Diencephalon (tissue), 2 donors: ENCODE results near the genes SNTA1, ACTL10 and RALY.

- RAMPAGE, long total RNA: no peak
Observed at GRCh38 chr20:33373078-33373511, 28.2 kb downstream of the CDK5RAP1 start.

- RAMPAGE, long total RNA: no peak
Observed at GRCh38 chr20:33443477-33443807, at the start of gene SNTA1. SNTA1 (minus strand) TSS chr20:33443763.

GRCh38 chr20:33556136-33556684, 66.3 kb downstream of the CBFA2T2 start:
- RAMPAGE, long total RNA: no peak

- RAMPAGE, long total RNA: no peak
Observed at GRCh38 chr20:33561950-33562630, 72.2 kb downstream of the CBFA2T2 start.

- RAMPAGE, long total RNA: no peak
Observed at GRCh38 chr20:33624304-33625137, 37.6 kb upstream of the C20orf144 start.

GRCh38 chr20:33653005-33653986, 8.8 kb upstream of the C20orf144 start:
- RAMPAGE, long total RNA: no peak

DNA sequence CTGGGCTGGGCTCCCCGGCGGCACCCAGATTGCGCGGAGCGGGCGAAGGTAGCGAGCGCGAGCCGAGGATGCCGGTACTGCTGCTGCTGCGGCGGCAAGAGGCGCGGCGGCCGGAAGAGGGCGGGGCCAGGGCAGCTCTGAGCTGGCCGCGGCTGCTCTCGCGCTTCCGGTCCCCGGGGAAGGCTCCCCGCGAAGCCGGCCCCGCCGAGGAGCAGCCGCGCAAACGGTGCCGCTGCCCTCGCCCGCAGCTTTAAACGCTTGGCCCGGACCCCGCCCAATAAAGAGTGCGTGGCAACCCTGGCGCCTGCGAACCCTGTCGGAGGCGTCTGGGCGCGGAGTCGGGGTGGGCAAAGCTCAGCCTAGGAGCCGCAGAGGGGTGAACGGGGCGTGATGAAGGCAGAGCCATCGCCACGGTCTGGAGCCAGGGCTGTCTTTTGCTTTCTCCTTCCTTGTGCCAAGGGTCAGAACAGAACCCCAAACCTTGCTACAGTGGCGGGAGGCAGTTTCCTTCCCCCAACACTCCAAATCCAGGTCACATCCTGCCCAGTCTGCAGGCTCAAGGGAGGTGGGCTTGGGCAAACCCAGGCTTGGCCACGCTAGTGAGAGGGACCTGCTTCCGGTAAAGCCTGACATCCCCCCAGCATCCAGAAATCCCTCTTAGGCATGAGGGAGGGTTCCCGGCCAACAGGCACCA, 1.6 kb downstream of the C20orf144 start:
- RAMPAGE, long total RNA: no peak

DNA sequence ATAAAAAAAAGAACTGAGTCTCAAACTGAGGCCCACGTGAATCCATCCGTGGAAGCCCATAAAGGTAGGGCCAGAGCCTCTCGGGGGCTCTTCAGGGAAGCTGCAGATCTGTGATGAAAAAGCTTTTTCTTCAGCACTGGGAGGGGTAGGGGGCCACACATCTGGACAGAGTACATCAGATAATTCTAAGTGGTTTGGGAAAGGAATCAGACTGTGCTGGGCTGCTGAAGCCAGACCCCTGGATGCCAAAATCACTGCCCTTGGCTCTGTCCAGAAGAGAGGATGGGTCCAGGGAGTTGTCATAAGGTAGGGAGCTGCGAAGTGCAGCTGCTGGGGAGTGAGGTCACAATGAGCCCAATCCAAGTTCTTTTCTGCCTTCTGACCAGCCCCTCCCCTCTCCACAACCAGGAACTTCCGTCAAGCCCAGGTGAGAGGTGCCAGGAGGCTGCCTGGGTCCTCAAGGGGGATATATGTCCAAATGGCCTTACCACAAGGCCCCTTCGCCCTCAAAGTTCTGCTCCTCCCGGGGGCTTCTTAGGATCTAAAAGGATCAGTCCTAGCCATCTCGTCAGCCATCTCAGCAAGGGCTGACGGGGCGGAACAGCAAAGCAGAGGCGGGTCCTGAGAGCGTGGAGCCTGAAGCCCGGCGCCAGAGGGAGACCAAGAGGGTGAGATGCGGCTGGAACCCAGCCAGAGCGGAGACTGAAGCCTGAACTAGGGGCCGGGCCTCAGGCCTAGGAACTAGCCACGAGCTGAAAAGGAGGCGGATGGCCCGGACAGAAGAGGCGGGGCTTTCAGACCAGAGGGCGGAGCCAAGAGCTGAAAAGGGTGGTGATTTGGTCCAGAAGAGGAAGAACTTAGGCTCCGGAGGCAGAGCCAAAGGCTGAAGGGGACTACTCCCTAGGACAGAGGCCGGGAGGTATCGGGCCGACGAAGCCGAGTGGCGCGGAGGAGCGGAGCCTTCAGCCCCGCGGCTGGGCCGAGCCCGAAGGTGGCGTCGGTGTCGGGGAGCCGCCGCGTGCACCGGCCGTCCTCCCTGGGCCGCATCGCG, at the start of gene ACTL10:
Gene ACTL10, plus strand, starts transcription at position 851 of the 1,051 bp plus-strand sequence.
- RAMPAGE, long total RNA: no peak

DNA sequence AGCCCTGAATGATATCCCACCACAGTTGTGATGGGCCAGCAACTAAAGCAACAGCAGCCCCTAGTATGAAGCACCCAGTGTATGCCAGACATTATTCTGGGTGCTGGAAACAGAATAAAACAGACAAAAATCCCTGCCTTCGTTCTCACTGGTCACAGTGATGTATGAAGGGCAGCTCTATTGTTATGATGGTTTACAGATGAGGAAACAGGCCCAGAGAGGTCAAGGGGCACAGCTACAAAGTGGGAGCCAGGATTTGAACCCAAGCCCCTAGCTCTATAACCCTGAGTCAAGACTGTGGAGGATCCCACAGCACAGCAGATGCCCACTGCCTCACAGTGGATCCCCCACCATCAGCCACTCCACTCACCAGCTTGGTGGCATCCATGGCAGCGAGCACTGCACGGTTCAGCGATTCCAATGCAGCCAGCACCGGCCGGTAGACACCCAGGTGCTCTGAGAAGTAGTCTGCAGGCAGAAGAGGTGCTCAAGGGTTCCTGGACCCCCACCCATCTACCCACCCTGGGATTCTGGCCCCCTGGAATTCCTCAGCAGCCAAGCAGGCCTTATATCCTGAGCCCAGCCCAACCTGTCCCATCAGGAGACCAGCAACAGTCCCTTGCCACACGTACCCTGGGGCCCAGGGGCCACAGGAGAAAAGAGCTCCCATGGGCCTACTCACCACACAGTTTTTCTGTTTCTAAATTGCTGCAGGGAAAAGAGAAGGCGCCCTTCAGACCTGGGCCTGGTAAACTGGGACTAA, 2.4 kb downstream of the ACTL10 start:
- RAMPAGE, long total RNA: no peak

DNA sequence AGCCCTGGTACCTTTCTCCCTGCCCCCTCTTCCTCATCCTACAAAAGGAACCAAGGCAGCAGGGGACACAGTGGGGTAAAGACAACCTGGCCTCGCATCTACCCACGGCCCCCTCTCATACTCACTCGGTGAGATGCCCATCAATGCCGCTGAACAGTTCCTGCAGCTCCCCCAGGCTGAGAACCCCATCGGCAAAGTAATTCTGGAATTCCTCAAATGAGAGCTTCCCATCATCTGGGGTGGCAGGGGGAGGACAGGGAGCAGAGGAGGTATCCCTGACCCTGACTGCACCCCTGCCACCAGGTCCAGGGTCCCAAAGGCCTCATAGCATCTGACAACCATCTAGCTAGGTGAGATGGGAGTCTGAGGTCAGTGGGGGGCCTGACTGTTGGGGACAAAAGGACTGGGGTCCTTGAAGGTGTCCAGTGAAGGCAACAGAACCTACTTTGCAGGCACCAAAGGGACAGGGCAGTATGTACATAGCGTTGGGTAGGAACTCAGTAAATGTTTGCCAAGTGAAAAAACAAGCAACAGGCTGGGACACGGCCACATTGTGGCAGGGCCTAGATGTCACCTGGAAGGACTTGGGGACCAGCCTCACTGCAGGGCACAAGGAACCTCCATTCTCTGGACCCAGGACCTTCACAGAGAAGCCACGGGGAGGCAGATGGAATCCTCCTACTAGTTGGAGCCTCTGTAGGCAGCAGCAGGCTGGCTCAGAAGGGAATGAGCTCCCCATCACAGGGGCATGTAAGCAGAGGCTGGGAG, 3.5 kb downstream of the NECAB3 start:
- RAMPAGE, long total RNA: no peak

- RAMPAGE, long total RNA: no peak
Observed at GRCh38 chr20:33690028-33690344, 3.8 kb upstream of the E2F1 start.

GRCh38 chr20:33789230-33790090, 21.7 kb upstream of the CHMP4B start:
- RAMPAGE, long total RNA: no peak

DNA sequence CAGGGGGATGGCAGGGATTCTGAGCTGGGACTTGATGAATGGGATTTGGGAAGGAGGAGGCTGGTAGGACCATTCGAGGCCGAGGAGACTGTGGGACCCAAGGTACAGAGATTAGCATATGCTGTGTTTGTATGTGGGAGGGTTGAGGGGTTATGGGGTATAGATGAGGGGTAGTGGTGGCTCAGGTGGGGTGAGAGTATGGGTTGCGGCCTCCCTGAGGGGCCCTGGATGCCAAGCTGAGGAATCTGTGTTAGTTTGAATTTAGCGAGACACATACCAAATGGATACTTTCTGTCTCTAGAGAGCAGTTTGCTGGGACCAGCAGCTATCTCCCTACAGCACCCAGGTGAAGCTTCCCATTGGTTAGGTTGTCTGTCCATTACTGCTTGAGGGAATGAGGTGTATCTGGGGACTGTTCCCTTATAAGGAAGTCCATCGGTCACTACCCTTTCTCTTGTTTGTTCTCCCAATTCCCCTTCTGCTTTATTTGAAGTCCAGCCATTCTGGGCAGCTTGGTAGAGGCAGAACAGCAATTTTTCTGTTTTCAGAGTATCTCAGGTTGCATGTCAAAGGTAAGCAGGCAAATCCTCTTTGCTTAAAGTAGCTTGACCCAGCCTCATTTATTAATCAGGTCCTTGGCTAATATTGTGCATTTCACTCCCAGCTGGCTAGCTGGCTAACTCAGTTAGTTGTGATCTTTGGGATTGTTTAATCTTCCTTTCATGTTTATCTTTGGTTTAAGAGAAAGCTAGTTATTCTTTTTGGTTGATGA, 15.3 kb downstream of the CHMP4B start:
- RAMPAGE, long total RNA: no peak

GRCh38 chr20:33853372-33854047, 42.4 kb downstream of the CHMP4B start:
- RAMPAGE, long total RNA: no peak

DNA sequence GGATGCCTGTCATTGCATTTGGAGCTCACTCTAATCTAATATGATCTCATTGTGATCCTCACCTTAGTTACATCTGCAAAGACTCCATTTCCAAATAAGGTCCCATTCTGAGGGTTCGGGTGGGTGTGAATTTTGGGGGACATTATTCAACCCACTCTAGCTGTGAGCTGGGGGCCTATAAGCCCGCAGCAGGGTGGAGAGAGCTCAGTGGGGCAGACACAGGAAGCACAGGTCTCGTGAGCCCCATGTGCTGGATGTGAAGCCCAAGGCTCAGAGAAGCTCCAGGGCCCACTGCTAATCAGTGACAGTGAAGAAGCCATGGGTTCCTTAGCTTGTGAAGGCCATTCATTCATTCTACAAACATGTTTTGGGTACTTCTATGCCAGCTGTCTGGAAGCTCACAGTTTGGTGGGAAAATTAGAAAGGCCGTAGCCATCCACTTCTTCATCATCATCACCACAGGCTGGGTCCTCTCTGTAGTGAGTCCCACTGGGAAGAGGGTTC, 47.5 kb downstream of the CHMP4B start:
- RAMPAGE, long total RNA: no peak

GRCh38 chr20:33993224-33994259, at the start of gene RALY:
RALY (plus strand) TSS chr20:33993911.
- RAMPAGE, long total RNA: no peak

DNA sequence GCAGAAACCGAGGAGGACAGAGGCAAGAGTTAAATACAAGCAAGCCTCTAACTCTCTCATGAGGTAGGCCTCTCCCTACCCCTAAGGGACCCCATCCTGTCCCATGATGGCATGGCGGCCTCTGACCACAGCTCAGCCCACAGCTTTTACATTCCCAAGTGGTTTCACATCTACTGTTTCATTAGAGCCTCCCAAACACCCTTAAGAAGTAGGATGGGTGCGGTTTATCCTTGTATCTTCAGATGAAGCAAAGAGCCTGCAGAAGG, 20.5 kb downstream of the AHCY start:
- RAMPAGE, long total RNA: no peak

DNA sequence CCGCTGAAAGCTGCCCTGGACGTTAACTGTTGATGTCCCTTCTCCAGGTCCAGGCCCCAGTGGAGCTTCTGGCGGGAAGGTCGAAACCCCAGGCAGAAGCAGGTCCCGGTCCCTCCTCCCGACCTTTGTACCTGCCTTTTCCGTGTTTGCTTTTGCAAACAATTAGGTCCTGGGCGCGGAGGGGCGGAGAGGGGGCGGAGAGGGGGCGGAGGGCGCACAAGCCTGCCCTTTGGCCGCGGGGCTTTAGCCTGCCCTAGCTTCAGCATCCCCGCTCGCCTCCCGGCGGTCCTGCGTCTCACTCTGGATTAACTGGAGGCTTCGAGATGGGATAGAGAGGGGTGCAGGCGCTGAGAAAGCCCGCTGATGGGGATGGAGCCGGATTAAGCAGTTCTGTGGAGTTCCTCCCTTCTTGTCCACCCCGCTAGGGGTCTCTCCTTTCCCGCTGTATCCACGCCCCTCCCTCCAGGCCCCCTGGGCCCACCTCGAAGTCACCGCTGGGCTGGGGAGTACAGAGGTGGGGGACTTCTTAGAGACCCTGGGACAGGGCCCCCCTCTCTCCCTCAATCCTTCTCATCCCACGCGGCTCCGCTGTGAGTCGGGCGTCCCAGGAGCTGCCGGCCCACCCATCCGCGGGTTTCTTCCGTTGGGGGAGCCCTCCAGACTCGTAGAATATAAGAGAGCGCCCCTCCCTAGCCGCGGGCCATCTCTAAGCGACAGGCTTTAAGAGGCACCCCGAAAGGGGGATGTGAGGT, 8.4 kb upstream of the AHCY start:
- RAMPAGE, long total RNA: no peak

DNA sequence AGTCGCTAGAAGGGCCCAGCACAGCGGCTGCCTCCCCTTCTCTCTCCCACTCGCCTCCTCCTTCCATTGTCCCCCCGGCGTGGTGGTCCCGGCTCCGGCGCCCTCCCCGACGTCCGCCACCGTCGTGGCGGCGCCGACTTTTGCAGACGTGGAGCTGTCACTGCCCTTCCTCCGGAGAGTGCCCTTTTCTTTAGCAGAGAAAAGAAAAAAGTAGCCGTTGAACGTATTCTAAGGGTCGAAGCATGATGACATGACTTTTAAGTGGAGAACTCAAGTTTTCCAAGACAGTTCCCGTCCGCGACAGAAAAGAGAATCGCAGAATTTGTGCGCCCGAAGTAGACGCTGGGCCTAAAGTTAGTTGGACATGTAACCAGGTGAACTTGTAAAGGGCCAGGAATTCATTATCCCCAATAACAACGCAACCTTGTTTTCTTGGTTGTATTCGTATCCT, 774 bp downstream of the ITCH start:
- RAMPAGE, long total RNA: no peak

GRCh38 chr20:34433953-34434817, 71.1 kb downstream of the ITCH start:
- RAMPAGE, long total RNA: no peak